Psoas muscle (tissue), 2 donors: ENCODE results near the gene CA5A.

GRCh38 chr16:87854007-87855001 lies 15.0 kb downstream of the SLC7A5 start:
- PRO-cap, 2 experiments = peak in 1 of 2 experiments; most common plus-strand start chr16:87854141 (in 1)

GRCh38 chr16:87936313-87937243 lies at the start of gene CA5A:
TSS of gene CA5A (minus strand) at chr16:87936529.
- PRO-cap, 2 experiments = no peak in any of the 2 experiments

DNA sequence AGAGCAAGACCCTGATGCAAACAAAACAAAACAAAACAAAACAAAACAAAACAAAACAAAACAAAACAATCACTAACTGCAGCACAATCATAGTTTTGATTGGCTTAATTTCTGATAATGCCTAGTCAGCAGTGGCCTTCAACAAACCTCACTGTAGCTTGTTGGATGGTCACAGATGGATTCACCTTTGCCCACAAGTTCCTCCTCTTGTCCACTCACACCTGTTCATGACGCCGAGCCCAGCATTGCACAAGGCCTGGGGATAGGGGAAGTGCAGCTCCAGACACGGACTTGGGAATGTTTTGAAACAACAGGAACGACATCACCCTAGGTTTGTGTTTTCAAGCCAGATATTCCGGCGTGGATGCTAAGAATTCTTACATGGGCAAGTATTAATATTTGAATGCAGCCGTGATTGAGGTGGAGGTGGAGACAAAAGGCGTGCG lies 2.3 kb upstream of the BANP start:
- PRO-cap, 2 experiments = no peak in any of the 2 experiments

GRCh38 chr16:87950649-87951239 lies 490 bp upstream of the BANP start:
- PRO-cap, 2 experiments = peak in 1 of 2 experiments; most common minus-strand start chr16:87950847 (in 1)

GRCh38 chr16:87952745-87953204 lies 1.5 kb downstream of the BANP start:
- PRO-cap, 2 experiments = no peak in any of the 2 experiments

- PRO-cap, 2 experiments = no peak in any of the 2 experiments
Measured at GRCh38 chr16:87994060-87994473, 42.8 kb downstream of the BANP start.

- PRO-cap, 2 experiments = no peak in any of the 2 experiments
Measured at GRCh38 chr16:88077185-88077942, 126.1 kb downstream of the BANP start.

DNA sequence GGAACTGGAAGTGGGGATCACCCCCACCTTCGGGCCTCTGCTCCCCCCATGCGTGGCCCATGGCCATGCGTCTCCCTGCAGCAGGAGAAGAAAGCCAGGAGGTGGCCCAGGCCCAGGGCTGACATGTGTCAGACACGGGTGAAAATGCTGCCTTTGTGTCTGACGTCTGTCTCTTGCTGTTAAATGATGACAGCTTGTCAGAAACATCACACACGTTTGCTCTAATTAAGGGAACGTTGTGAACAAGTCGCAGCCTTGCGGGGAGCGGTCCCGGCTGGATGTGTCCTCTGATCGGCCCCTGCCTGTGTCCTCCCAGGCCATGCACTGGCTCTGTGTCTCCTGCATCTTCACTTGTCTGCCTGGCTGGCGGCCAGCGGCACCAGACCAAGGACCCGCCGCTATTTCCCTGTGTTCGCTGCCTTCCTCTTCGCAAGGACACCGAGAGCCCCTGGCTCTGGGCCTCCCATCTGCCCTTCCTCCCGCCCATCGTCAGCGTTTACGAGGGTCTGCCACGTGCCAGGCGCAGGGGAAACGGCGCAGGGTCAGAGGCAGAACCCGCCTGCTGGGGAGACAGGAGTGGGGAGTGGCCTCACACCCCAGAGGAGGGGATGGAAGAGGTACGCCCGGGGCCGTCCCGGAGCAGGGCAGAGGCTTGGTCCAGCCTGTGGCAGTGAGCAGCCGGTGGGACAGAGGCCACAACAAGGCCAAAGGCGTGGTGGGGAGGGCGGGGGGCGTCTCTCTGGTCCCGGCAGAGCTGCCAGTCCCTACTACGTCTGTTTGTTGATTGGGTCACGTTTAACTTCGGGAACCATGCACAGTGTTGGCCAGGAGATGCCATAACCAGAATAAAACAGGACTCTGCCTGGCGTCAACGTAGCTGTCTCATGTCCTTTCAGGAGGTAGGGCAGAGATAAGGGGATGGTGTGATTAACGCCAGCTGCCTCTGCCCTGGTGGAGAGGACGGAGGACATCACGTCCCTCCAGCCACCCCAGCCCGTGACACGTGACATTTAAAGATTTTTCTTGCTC lies 192.6 kb downstream of the BANP start:
- PRO-cap, 2 experiments = no peak in any of the 2 experiments

DNA sequence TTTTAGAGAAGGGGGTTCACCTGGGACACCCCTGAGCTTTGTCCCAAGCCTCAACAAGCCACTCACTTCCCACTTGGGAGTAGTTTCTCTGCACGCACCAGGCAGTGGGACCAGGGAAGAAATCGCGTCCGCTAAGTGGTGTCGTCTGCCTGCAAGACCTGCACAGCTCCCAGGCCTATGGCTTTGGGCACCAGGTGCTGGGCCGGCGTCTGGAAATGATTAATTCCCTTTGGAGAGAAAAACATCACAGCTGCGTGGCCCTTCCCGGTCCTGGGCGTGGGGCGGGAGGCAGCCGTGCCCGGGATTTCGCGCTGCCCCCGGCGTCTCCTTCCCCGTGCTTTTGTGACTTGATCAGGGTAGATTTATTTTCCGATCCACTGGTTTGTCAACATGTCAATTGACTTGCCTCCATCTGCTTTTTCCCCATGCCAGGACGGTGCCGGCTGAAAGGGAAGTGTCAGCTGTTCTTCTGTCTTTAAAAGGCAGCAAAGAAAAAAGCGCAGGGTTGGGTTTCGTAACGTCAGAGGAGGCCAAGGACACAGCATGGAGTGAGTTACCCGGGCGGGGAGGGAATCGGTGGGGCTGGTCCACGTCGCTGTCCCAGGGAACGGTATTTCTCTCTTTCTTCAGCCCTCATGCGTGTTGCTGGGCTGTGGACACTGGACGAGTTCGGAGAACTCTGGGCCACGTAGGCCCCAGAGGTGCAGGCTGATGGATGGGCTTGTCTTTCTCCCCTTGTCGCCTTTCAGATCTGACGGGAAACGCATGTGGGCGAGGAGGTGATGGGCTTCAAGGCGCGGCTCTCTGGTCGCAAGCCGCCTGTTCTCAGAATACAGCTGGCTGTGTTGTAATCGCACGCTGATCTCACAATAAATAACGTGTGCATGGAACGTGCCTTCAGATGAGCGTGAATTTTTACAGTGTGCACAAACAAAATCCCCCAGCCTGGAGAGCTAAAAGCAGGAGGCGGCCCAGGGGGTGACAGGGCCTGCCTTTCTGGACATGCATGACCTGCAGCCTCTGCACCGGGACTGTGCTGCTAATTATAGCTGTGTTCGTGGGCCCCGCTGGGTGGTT lies 188.1 kb upstream of the ZNF469 start:
- PRO-cap, 2 experiments = no peak in any of the 2 experiments

DNA sequence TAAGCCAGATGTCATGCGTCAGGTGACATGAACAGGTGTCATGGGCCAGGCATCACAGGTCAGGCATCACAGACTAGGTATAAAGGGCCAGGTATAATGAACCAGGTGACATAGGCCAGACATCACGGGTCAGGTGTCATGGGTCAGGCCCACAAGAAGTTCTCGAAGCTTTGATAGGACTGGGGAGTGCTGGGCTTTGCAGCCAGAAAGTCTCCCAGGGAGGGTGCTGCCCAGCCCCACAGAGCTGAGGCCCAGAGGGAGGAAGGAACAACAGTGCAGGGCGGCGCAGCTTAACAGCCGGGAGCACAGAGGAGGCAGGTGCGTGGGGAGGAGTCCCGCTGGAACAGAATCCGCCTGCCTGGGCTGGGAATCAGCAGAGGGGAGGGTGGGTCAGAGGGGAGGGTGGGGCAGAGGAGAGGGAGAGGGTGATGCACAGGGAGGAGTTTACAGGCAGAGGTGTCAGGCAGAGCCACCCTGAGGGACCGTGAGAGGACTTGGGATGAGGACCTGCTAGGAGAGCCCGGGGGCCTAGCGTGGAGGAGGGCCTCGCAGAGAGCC lies 42.3 kb upstream of the ZNF469 start:
- PRO-cap, 2 experiments = no peak in any of the 2 experiments

DNA sequence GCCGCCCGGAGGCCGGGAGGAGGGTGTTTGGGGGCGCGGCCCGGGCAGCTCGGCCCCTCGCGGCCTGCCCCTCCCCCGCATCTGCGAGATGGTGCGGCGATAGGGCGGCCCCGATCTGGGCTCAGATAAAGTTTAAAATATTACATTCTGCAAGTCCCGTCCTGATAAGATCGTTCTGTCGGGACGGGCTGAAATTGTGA lies 722 bp downstream of the ZFPM1 start:
- PRO-cap, 2 experiments = no peak in any of the 2 experiments

GRCh38 chr16:88461252-88461959 lies 8.3 kb downstream of the ZFPM1 start:
- PRO-cap, 2 experiments = no peak in any of the 2 experiments

DNA sequence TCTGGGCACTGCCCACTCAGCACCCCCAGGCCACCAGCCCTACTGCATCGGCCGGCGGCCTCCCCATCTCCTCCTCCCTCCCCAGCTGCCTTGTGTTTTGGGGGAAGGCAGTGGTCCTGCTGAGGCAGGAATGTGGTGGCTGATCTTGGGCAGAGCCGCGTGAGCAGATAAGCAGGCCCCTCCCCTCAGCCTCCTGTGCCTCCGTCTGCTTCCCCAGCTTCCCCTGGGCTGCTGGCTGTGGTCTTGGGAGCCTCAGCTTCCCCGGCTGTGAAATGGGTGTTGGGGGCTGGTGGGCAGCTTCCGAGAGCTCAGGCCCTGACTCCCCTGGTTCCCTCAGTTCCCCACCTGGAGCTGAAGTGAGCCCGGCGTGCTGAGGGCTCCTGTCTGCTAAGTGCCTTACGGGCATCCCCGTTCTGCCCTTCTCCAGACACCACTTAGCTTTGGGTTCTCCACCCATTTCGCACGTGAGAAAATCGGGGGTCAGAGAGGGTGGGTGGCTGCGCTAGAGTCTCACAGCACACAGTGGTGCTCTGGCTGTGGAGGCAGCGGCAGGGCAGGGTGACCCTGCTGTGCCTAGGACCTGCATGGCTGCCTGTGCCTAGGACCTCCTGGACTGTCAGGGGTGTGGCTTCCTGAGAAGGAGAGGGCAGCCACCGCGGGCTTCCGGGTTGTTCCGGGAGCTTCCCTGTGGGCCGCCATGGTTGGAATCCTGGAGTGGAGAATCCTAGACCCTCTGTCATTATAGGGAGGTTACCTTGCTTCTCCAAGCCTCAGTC lies 9.1 kb downstream of the ZFPM1 start:
- PRO-cap, 2 experiments = no peak in any of the 2 experiments

DNA sequence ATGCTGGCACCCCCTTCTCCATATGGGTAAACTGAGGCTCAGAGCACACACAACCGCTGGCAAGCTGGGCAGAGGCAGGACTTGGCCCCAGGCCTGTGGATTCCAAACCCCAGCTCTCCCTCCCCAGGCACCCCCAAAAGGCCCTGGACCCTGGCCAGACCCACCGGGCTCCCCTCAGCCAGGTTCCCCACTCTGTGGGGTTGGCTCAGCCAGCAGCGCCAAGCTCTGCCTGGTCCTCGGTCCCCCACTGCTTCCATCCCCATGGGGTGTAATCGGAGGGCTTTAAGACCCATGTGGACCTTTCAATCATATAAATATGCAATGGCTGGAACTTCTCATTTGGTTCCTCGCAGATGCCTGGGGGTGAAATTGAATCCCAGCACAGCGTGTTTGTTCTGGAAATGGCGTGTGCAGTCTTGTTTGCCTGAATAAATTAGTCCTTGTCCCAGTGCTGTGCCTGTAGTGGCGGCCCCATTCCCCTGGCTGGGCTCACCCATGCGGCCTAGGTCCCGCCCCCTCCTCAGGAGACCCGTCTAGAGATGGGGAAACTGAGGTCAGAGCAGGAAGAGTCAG lies 57.2 kb downstream of the ZFPM1 start:
- PRO-cap, 2 experiments = no peak in any of the 2 experiments

DNA sequence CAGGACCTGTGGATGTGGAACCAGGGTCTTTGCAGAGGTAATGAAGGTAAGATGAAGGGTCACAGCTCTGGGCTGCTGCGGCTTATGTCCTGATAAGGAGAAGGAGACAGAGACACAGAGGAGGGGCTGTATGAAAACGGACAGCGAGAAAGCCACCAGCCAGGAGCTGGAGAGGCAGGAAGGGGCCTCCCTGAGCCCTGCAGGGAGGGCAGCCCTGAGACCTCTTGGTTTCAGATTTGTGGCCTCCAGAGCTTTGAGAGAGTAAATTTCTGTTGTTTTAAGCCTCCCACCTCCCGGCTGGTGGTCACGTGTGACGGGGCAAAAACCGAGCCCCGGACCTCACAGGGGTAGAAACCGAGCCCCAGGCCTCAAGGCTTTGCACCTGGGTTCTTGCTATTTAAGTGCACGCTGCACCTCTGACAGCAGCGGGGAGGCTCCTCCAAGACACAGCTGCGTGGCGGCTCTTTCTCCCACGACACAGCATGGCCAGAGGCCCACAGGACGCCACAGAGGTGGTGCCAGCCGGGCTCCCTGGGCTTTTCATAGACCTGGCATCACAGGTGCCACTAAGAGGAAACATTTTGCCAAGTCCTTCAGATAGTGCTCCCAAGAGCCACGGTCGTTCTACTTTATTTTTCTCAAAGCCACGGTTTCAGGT lies 17.4 kb upstream of the ZC3H18 start:
- PRO-cap, 2 experiments = no peak in any of the 2 experiments

DNA sequence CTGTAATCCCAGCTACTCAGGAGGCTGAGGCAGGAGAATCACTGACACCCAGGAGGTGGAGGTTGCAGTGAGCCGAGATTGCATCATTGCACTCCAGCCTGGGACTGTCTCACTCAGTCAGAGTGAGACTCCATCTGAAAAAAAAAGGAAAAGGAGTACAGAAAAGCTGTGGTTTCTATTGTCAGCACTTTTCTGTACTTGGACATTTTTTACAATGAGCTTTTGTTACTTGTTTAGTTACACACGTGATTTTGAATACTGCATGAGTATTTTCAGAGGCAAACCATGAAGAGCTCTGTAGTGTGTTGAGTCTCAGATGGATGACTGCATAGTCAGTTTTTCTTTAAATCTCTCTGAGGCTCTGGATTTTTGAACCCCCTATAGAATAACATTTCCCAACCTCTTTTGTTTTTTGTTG lies 26.3 kb downstream of the ZC3H18 start:
- PRO-cap, 2 experiments = no peak in any of the 2 experiments

- PRO-cap, 2 experiments = no peak in any of the 2 experiments
Measured at GRCh38 chr16:88599652-88600613, 29.7 kb downstream of the ZC3H18 start.

- PRO-cap, 2 experiments = no peak in any of the 2 experiments
Measured at GRCh38 chr16:88639872-88640179, 1.5 kb downstream of the IL17C start.

DNA sequence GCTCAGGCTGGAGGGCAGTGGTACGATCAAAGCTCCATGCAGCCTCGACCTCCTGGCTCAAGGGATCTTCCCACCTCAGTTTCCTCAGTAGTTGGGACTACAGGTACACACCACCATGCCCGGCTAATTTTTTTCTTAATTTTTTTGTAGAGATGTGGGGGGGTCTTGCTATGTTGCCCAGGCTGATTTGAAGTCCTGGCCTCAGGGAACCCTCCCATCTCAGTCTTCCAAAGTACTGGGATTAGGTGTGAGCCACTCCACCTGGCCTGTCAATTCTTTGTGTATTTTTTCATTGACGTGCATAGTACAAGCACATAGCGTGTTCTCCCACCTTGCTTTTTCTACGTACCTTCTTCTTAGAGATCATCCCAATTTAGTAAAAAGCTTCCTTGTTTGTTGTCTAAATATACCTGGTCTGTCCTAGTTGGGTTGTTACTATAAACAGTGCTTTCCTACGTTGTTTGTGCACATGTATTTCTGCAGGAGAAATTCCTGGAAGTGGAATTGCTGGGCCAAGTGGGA lies 1.9 kb upstream of the MVD start:
- PRO-cap, 2 experiments = no peak in any of the 2 experiments

GRCh38 chr16:88695469-88696652 lies 9.6 kb upstream of the SNAI3 start:
- PRO-cap, 2 experiments = no peak in any of the 2 experiments